Colonic mucosa (tissue), 1 donor: ENCODE measurements around a stretch of chr9.

DNA sequence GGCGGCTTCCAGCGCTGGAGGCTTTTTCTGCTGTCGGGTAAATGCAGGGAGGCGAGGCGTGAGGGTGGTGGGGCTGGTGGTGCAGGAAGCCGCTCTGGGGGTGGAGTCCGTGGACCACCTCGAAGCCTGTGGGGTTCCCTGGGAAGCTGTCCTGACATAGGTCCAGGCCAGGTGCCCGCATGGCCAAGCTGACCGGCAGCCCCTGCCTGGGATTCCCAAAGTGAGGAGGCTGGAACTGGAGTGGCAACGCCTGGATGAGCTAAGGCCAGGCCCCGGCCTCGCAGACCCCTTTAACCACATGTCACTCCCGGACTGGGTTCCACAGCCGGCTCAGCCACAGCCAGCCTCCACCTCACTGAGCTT lies 1.3 kb upstream of the QRFP start:
- PRO-cap = unidirectional peak, plus-strand start at position 221 of the sequence

- PRO-cap = no peak
Observed at GRCh38 chr9:130933105-130933516, 5.9 kb downstream of the FIBCD1 start.

GRCh38 chr9:131020915-131021515 lies 12.0 kb downstream of the LAMC3 start:
- PRO-cap = no peak

GRCh38 chr9:131125748-131126519 lies 548 bp downstream of the NUP214 start:
- PRO-cap = no peak

- PRO-cap = no peak
Observed at GRCh38 chr9:131140759-131141722, 15.7 kb downstream of the NUP214 start.

DNA sequence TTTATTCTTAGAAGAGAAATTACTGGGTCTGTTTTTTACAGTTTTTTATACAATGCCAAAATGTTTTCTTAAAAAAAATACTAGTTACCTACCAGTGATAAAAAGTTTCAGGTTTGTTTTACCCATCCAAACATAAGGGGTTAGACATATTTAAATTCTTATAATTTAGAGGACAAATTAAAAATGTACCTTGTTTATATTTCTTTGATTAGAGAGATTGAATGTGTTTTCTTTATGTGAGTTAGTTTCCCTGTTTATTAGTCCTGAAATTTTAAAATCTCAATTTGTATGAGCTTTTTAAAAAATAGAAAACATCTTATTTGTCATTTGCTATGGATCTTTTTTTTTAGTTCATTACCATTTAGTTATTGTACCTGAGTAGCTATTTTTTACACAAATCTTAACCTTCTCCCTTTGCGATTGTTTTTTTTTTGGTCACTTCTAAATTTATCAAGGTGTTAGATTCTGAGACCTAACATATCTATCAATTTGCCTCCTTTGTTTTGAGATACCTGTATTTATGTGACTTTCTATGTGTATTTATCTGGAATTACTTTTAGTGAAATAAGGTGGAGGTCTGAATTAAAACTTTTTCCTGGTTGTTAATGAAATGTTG lies 18.1 kb downstream of the NUP214 start:
- PRO-cap = no peak

GRCh38 chr9:131149844-131151120 lies 24.9 kb downstream of the NUP214 start:
- PRO-cap = no peak

- PRO-cap = no peak
Observed at GRCh38 chr9:131214631-131215525, 61.4 kb downstream of the FAM78A start.

- PRO-cap = no peak
Observed at GRCh38 chr9:131252093-131252528, 24.2 kb downstream of the FAM78A start.

DNA sequence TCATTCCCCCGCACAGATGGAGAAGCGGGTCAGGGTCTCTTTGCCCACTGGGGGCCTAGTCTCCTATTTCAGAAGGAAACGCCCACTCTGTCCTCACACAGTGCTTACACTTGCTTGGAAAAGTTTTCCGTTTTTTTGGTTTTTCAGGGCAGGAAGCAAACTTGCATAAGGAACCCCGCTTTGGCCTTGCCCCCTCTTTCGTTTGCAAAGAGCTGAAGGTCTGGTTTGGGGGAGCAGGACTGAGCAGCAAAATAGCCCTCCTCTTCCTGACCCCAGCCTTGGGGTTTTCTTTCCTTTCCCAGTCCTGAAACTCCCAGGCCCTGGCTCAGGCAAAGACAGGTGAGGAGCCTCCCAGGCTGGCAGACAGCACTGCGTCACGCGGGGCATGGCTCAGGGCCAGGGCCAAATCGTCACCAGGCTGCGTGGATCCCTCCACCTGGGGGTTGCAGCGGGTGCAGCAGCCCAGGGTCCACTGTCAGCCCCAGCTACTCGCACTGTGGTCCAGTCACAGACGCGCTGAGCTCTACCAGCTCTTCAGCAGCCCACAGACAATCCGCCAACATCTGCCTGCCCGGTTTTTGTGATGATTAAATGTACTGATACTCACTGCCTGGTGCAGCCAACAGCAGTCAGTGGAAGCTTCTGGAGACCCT lies 12.2 kb downstream of the FAM78A start:
- PRO-cap = no peak

GRCh38 chr9:131402582-131403250 lies 8.8 kb downstream of the PRRC2B start:
- PRO-cap = bidirectional peak, plus-strand start at chr9:131402986, minus-strand start at chr9:131402847

DNA sequence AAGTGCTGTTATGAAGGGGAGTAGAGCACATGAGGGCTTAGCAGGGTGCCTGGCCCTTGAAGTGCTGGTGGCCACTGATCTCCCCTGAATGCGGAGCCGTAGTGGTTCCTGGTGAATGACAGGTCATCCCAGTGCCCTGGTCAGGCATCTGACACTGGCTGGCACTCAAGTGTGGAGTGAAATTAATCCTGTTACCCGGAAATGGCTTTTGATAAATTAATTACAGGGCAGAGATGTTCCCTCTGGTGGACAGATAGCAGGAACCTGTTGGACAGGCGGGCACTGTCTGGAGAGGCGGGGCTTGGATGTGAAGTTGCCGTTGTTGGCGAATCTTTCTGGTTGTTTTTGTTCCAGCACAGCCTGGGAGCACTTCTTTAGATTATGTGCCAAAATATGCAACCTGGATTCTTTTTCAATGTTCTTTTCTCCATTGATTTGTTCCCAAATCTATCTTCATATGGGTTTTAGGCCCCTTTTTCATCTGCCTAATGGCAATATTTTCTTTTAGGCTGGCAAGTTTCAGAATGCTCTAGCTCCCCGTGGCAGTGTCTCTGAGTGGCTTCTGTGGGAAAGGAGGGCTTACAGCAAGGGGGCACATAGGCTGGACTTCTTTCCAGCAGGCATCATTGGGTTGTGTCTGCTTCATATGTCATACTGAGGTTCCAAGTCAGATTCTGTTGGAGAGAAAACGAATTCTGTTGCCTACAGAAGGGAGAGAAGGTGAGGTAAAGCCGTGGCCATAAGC lies 28.7 kb downstream of the PRRC2B start:
- PRO-cap = no peak

GRCh38 chr9:131436208-131437395 lies 42.7 kb downstream of the PRRC2B start:
- PRO-cap = no peak

DNA sequence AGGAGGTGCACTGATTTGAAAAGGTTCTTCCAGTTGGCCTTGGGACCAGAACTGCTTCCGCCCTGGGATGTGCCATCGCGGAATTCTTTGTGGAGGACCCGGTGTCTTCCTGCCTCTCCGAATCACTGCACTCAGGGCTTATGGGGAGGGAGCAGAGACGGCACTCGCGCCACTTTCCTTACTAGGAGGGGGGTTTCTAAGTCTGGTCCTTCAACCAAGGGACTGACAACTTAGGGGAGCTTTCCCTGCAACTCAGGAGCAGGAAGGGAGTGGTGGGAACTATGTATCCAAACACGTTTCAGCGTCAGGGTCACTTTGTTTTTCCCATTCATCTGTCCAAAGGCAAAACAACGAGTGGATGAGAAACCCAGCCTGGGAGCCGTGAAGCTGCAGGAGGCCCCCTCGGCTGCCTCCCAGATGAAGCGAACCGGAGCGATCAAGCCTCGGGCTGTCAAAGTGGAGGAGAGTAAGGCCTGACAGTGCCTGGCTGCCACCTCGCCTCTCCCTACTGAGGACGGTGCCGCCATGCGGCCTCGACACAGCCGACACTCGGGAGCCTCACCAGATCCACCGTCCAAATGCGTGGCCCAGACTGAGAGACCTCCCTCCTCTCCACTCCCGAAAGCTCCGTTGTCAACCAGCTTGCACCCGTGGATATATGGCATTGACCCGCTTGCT lies 7.2 kb upstream of the POMT1 start:
- PRO-cap = no peak

DNA sequence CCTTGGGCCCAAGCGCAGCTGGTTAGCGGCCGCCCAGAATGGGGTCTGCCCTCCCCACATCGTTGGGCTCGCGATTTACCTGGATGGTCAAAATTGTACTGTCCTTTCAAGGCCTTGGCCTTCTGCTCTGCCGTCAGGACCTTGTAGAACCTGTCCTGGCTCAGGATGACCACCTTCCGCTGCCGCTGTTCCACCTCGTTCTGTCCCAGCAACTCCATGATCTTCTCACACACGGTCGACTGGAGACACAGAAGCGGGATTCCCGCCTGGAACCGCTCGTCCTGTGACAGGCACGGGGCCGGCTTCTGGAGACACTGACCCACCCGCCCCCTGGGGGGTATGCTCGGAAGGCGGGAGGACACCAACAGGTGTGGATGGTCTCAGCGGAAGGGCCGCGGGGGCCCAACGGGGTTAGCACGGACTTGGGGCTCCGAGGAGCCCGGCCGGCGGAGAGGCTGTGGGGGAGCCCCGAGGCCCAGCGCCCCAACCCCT lies 610 bp downstream of the UCK1 start:
- PRO-cap = no peak

DNA sequence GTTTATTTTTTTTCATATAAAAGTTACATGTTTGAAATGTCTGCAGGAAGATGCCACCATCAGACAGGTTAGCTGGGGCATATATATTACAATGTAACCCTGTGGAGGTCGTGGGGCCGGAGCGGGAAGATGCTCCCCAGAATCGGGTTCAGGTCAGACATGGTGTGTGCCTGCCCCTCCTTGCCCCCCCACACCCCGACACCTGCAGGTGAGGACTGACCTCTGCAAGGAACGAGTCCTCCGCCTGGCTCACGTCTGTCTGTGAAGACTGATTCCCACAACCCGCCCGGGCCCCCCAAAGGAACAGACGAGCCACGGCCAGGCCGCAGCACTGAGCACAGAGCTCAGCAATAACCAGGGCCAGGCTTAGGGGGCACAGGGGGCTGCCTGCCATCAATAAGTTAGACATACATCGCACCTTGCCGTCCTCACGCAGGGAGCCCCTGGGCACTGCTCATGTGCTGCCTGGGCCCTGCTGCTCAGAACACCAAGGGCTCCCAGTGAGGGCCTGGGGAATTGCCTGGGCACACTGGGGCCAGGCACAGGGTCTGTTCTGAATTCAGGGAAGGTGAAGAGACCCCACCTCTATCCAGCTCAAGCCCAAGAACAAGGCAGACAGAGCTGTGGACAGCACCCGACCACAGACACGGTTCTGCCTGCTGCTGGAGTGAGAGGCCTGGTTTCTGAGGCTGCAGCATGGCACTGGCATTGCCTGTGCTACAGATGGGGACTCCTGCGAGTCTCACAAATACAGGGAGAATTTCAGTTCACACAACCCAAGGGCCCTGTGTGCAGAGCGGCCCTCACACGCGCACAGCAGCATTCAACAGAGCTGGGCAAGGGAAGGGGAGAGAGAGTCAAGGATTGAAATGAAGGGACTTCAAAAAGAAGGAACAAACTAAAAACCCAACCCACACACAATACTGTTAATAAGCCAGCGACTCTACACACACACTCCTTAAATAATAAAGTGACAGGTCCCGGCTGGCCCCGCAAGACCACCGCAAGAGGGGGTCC lies 31.8 kb downstream of the PRRT1B start:
- PRO-cap = no peak

GRCh38 chr9:131612971-131613273 lies 67.6 kb downstream of the PRRT1B start:
- PRO-cap = no peak

GRCh38 chr9:131638412-131638973 lies 93.2 kb downstream of the PRRT1B start:
- PRO-cap = no peak

DNA sequence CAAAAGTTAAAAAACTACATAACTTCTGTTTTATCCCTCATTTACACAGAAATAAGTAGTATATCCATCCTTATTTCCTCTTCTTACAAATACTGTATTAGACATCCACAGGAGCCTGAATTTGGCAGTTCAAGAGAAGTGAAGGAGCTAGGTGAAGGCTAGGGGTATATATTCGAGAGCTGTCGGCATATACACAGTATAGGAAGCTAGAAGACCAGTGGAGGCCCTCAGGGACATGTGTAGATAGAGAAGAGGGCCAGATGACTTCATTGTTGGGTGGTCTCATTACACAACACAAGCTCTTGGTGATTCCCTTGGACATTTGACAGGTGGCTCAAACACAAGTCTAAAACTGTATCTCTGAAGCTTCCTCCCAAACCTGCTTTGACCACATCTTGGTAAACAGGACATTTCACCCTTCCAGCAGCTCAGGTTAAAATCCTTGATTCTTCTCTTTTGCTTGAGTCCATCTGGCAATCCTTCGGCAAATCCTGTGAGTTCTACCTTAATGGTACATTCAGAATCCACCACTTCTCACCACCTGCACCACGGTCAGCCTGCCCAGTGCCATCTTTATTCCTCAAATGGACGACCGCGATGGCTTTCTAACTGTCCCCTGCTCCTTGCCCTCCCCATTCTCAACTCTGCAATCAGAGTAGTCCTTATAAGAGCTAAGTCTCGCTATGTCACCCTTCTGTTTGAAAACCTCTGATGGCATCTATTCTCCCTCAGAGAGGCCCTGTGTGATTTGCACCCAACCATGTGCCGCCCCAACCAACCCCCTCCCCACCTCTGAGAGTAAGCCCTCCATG lies 74.8 kb downstream of the RAPGEF1 start:
- PRO-cap = no peak

DNA sequence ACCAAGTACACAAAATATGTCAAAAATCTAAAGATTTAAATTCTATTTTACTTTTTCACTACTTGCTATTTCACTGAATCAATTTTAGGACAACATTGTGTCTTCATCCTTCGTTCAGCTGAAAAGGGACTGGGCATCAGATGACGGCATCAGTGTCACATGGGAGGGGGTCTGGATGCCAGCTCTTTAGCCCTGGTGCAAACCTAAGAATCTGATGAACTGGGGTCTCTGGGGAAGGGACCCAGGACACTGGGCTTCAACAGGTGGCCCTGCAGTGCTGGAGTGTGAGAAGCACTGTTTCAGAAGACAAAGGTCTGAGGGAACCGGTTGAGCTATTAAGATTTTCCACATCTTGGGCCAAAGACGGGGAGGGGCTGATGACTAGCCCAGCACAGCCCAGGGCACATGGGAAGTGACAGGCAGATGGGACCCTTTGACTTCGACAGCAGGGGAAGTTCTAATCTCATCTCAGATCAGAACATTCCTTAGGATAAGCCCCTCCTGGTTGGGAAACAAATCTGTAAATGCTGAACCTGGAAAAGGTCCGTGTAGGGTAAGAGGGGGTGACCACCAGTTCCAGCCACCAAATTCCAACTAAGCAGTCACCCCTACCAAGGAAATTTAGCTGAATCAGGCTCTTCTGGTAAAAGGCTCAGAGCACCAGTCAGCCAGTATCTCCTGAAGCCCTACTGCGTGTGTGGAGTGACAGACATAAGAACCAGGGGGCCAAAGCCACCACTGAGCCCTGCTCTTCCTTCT lies 67.4 kb downstream of the RAPGEF1 start:
- PRO-cap = no peak